Measurements from ENCODE around the gene ARRDC4.

- PRO-cap: bidirectional peak, plus-strand start at chr15:95196394, minus-strand start at chr15:95196228
- RRBS: 7% methylated on average over 2 of the region's 17 CpGs
Observed at GRCh38 chr15:95196159-95197025, 965.0 kb downstream of the MCTP2 start.

DNA sequence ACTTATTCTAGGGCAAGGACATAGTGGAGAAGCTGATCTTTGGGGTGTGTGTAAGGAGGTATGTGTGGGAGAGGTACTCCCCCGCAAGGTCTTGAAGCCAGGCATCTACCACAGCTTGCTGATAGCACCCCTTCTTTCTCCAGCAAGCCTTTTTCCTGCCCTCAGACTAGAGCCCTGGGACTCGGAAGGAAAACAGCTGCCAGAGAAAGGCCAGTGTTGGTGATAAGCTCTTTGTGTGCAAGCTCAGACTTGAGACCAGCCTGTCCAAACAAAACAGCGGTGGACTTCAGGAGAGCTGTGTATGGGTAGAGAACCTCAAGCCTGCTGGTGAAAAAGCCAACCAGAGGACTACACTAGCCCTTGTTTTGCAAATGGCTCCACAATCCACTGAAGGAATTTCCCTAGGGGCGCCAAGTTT, 1028.6 kb downstream of the MCTP2 start:
- PRO-cap: no peak
- RRBS: no CpG with 5 or more reads among the region's 4 CpGs

GRCh38 chr15:95287527-95288343, 1042.8 kb upstream of the NR2F2 start:
- PRO-cap: no peak
- RRBS: no CpG with 5 or more reads among the region's 15 CpGs

DNA sequence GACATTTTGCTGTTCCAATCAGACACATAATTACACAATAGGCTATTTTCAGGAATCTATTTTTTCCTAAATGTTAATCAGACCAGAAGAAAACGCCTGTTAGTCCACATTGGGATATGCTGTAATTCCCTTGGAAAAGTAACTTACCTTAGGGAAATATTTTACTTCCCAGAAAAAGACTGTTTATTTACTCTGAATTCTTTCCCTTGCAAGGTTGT, 1041.3 kb upstream of the NR2F2 start:
- PRO-cap: no peak
- RRBS: no CpG with 5 or more reads among the region's 1 CpG

DNA sequence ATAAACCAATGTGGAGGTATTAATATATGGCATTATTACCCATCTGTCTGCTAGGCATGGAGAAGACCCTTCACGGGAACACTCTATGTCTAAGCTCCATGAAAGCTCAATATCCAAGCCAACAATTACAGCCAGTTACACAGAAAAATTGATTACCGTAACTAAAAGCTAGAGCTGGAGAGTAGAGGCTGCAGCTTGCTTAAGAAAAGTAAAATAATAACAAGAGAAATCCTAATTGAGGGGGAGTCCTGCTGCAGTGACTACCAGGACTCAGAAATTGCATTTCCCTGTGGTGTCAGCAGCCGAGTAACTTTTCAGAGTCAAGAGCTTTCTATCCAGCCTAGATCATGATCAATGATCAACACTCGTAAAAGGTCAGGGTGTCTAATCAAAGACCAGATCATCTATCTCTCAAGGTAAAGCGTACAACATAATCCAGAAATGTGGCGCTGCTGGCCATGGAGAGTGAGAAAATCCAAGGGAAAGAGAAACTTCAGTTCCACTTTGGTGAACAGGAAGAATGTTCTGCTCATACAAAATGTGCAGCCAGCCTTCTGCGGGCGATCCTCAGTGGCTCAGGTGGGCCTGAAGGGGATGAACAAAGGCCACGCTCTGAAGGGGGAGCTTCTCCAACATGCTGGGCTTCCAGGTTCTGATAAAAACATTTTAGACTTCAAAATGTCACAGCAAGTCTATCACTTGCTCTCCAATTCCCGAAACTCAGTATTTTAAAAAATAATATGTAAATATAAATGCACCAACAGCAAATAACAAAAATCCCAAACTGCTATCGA, 1005.9 kb upstream of the NR2F2 start:
- PRO-cap: unidirectional peak, plus-strand start at position 570 of the sequence
- RRBS: no CpG with 5 or more reads among the region's 11 CpGs

DNA sequence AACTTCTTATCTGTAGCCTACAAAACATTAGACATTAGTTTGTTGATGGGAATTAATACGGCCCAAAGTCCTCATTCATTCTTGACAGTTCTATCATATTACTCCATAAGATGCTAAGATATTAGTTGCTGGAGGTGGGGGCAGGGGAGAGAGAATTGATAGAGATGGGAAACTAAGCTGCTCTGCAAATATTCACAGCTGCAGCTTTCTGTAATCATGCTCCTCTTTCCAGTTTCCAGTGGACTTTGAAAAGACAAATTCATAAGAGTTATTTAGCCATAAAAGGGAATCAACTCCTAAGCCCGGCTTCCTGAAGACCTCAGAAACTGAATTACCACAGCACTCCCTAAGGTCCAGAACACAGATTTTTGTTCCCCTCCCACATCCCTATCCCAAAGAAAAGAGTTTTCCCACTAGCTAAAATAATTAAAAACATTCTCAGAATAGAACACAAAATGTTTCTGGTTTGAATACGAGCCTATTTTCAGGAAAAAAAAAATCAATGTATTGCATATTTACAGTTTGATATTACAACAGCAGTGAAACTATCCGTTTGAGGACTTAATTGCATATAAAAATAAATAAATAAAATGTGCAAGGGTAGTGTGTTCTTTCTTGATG, 871.8 kb upstream of the NR2F2 start:
- PRO-cap: bidirectional peak, plus-strand start at position 342 of the sequence, minus-strand start at position 228 of the sequence
- RRBS: no CpG with 5 or more reads among the region's 4 CpGs

DNA sequence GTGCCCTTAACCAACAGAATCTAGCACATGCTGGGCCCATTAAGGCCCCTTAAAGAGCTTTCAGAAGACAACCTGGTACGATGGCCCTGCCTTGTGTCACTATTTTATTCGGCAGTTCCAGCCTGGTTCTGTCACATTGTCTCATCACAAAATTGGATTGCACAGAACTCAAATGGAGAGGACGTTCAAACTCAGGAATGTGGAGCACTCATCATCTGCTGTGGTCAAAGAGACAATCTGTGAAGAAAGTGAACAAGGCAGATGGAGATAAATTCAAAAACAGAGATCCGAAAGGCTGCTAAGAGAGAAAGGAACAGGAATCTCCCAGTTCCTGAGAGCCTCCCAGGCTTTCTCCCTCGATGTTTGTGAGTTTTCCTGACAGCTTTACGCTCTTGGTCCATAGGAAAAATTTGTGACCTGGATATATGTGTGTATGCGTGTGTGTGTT, 852.9 kb upstream of the NR2F2 start:
- PRO-cap: bidirectional peak, plus-strand start at position 298 of the sequence, minus-strand start at position 101 of the sequence
- RRBS: no CpG with 5 or more reads among the region's 7 CpGs

GRCh38 chr15:95845800-95846663, 484.5 kb upstream of the NR2F2 start:
- PRO-cap: bidirectional peak, plus-strand start at chr15:95846328, minus-strand start at chr15:95846071; unidirectional peak, plus-strand start at chr15:95846407
- RRBS: 58% methylated on average over 5 of the region's 14 CpGs

DNA sequence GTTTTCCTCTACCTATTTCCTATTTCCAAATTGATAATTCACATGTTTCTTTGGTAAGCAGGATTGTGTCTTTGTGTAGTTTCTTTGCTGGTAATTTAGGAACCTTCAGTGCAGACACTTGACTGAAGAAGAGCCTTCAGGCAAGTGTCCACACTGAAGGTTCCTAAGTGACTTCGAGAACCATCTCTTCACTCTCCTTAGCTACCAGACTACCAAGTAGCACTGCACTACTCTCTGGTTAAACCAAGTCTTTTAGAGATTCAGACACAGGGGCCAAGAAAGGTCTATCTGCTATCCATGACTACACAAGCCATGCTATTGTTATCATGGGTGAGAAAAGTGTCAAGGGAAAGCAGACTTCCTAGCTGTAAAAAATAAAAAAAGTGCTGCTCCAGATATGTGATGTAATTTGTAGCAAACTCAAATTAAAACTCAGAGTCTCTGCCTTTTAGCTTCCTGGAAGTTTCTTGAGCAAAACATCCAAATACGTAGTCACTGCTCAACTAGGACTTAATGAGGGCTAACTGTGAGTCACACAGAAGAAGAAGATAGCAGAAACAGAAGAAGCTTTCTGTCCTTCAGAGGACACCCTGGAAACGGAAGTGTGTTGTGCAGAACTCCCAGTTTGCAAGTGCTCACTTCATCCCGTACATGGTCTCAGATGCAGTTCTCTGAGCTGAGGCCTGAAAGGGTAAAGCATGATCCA, 393.5 kb upstream of the NR2F2 start:
- PRO-cap: no peak
- RRBS: no CpG with 5 or more reads among the region's 4 CpGs

DNA sequence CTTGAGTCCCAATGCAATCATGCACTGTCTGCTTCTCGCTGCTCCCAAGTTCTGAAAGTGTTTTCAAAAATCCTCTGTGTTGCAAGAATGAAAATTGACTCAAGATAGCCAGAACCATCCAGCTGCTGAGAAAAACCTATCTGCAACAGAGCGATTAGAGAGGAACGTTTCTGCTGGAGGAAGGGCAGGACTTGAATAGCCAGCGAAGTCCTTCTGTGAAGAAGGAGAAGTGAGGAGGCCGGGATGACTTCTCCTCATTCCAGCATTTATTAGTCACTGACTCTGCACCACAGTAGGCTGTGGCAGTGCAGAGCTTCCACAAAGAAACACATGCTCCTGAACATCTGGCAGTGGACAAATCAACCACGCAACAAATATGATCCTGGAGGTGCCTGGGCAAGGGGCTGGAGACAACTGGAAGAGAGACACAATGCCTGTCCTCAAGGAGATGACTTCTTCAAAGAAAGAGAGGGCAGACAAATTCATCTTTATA, 358.2 kb upstream of the NR2F2 start:
- PRO-cap: unidirectional peak, minus-strand start at position 53 of the sequence
- RRBS: no CpG with 5 or more reads among the region's 6 CpGs

- PRO-cap: no peak
- RRBS: 11% methylated on average over 15 of the region's 25 CpGs
Observed at GRCh38 chr15:96052699-96053167, 277.8 kb upstream of the NR2F2 start.

- PRO-cap: no peak
- RRBS: 67% methylated on average over 1 of the region's 6 CpGs
Observed at GRCh38 chr15:96158815-96159465, 171.6 kb upstream of the NR2F2 start.

DNA sequence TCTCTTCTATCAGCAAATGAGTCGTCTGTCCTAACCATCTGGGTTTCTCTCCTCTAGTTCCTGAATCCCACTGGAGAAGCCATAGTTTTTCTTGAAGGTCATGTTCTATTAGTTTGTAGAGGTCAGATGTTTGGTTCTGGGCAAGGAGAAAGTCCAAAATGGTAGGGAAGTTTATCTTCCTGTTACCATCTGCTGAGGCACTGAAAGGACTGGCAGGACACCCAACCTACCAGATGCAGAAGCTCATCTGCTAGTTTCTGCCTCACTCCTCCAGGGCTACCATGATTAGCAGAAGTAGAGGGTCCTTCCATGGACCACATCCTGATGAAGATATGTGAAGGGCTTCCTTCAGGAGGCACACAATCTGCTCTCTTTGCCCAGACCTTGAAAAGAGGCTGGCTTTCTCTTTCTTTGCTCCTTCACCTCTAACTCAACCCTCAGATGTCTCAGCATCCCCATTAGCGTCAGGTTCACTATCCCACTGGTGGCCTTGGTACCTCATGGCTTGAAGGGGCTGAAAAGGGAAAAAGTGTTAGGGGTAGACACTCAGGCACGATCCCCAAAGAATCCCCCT, 85.7 kb upstream of the NR2F2 start:
- PRO-cap: no peak
- RRBS: no CpG with 5 or more reads among the region's 3 CpGs

- PRO-cap: no peak
- RRBS: no CpG with 5 or more reads among the region's 3 CpGs
Observed at GRCh38 chr15:96342508-96342733, 11.9 kb downstream of the NR2F2 start.

DNA sequence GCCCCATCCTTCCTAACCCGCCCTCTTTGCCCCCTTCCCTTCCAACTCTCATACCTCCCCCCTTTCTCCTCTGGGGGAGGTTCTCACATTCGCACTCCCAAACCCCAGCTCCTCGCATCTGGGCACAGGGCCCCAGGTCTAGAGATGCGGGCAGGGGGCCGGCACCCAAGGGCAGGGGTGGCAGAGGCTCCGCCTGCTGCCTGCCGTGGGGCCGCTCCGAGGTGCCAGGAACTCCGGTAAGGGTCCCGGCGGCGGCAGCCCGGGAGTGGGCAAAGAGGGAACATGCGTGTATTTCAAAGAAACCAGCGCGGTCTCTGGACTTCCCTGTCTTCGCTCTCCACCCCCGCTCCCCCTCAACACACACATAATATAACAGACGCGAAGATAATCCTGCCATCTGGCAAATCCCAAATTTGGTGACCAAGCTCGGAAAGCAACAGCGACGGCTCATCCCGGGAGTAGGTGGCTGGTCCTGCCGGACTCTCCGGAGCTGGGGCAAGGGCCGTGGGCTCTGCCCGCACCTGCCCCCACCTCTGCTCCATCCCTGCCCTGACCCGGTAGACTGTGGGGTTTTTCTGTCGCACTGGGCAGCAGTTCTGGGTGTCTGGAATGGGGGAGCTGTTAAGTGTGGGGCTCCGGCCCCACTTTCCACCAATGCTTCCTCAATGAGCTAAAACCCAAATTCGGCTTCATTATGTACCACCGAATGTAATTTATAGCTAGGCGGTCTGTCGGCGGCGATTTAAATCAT, 31.0 kb downstream of the NR2F2 start:
- PRO-cap: no peak
- RRBS: 35% methylated on average over 12 of the region's 38 CpGs

DNA sequence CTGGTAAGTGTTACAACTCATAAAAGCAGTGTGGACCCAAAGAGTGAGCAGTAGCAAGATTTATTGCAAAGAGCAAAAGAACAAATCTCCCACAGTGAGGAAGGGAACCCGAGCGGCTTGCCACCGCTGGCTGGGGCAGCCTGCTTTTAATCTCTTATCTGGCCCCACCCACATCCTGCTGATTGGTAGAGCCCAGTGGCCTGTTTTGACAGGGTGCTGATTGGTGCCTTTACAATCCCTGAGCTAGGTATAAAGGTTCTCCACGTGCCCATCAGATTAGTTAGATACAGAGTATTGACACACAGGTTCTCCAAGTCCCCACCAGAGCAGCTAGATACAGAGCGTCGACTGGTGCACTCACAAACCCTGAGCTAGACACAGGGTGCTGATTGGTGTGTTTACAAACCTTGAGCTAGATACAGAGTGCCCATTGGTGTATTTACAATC, 160.8 kb downstream of the NR2F2 start:
- PRO-cap: unidirectional peak, minus-strand start at position 122 of the sequence
- RRBS: no CpG with 5 or more reads among the region's 6 CpGs

DNA sequence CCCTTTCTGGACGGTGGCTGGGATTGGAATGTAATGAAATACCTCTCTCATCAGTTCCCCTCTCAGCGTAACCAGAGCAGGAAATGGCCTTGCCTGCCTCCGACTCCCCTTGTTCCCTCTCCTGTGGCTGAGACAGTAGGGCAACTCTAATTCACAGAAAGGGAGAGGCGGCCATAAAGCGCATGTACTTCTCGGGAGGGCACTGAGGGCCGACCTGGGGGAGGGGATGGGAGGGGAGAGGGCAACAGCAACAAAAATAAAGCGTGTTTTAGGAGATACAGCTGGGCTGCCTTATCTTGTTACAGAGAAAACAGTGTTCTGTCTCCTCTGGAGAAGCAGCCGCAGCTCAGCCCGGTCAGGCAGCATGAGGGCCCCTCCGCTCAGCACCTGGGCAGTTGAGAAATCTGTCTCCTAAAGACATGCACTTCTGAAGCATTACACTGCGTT, 783.3 kb upstream of the ARRDC4 start:
- PRO-cap: no peak
- RRBS: no CpG with 5 or more reads among the region's 12 CpGs

- PRO-cap: no peak
- RRBS: no CpG with 5 or more reads among the region's 5 CpGs
Observed at GRCh38 chr15:97231651-97232017, 728.9 kb upstream of the ARRDC4 start.

DNA sequence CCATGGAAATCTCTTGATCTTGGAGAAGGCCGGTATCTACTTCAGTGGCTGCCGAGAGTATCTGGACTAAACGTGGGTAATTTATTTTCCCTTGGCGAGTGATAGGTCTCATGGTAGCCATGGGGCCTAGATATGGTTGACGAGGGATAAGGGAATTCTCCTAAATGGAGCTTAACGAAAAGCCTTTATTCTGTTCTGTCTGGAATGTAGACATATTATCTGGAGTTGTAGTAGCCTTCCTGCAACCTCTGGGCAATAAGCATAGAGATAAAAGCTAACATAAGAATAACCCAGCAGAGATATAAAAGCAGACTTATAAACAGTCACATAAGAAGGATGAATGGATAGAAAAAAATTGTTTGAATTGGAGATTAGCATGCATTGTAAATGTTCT, 281.3 kb upstream of the ARRDC4 start:
- PRO-cap: no peak
- RRBS: no CpG with 5 or more reads among the region's 6 CpGs

- PRO-cap: unidirectional peak, minus-strand start at chr15:97960165; unidirectional peak, plus-strand start at chr15:97960710
- RRBS: 2% methylated on average over 26 of the region's 78 CpGs
Observed at GRCh38 chr15:97960114-97961025, at the start of gene ARRDC4. TSS of gene ARRDC4 (plus strand) at chr15:97960703.